Pulmonary artery (tissue), 1 donor: ENCODE data around the genes GABRG2 and FOXI1.

DNA sequence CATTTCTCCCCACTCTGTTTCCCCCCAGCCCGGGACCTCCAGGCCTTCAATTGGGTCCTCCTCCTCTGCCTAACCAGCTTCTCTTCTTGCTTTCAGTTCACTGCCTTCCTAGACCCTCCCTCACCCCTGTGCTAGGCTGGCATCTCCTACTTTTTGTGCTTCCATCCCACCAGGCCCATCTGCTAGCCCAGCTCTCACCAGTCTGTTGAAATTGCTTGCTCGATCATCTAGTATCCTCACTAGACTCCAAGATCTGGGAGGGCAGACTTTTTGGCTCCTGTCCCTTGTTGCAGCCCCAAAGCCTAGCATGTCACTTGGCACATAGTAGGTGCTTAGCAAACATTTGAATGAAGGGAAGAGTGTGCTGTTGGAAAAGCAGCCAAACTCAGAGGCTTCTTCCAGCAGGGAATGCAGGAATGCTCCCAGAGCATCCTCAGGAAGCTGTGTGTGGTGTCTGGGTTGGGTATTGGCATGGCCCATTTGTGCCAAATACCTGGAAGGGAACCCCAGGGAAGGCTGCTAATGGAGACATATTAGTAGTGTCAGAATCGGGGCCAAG is 193.6 kb downstream of the PTTG1 start:
- PRO-cap = no peak

DNA sequence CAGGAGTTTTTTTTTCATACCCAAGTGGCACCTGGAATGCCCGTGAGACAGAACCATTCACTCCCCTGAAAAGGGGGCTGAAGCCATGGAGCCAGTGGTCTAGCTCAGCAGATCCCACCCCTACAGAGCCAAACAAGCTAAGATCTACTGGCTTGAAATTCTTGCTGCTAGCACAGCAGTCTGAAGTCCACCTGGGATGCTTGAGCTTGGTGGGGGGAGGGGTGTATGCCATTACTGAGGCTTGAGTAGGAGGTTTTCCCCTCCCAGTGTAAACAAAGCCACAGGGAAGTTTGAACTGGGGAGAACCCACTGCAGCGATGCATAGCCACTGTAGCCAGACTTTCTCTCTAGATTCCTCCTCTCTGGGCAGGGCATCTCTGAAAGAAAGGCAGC is 41.1 kb upstream of the ATP10B start:
- PRO-cap = no peak

GRCh38 chr5:161751531-161752041 is 66.1 kb downstream of the GABRA6 start:
- PRO-cap = no peak

DNA sequence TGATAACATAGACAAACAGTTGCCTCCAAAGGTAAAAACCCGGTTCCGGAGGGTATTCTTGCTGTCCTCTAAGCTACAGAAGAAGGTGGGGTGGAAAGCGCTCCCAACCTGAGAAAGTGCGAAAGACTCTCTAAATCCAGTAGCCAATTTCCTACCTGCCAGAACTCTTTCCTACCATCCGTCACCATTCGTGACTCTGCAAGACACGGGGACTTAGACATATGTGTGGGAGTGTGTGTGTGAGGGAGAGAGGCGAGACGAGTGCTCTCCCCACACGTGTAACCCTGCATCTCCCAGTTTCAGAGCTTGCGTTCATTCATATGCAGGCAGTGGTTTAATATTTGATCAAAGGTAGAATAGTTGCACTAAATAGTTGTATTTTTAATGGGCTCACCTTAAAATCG is 482 bp upstream of the GABRA1 start:
- PRO-cap = no peak

- PRO-cap = no peak
These were observed at the start of gene GABRG2 for GRCh38 chr5:162067658-162068329. TSS of gene GABRG2 (plus strand) at chr5:162067773.

DNA sequence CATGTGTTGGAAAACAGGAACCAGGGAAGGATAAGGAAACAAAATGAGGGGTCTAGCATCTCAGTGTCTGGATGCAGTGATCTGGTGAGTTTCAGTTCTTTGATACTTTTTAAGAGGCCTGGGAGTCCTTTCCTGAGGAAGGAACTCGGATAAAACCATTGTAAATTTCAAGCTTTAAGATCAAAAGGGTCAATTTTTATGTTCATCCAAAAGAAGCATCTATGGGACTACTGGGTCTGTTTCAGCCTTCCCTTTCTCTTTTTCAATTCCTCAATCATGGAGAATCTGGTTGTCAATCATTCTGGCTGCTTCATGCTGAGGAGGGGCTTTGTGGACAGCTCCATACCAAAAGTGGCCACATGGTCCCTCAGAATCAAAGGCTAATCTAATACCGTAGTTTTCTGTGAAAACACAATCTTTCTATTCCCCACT is 562.5 kb upstream of the CCNG1 start:
- PRO-cap = no peak

GRCh38 chr5:167642963-167643639 is 648.3 kb upstream of the WWC1 start:
- PRO-cap = no peak

DNA sequence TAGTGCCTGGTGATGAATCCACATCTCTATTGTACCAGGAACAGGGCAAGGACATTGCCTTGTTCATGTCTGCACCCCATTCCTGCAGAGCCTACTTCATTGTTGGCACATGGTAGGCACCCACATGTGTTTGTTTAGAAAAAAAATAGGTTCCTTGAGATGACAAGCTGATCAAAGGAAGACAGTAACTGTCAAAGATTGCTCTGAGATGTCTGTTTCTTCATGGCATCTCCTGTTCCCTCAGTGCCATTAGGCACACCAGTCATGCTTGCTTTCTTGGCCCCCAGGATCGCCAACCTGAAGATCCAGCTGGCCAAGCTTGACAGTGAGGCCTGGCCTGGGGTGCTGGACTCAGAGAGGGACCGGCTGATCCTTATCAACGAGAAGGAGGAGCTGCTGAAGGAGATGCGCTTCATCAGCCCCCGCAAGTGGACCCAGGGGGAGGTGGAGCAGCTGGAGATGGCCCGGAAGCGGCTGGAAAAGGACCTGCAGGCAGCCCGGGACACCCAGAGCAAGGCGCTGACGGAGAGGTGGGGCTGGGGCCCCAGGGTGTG is 72.1 kb upstream of the RARS1 start:
- PRO-cap = no peak

GRCh38 chr5:168556418-168556872 is 22.7 kb downstream of the PANK3 start:
- PRO-cap = no peak

DNA sequence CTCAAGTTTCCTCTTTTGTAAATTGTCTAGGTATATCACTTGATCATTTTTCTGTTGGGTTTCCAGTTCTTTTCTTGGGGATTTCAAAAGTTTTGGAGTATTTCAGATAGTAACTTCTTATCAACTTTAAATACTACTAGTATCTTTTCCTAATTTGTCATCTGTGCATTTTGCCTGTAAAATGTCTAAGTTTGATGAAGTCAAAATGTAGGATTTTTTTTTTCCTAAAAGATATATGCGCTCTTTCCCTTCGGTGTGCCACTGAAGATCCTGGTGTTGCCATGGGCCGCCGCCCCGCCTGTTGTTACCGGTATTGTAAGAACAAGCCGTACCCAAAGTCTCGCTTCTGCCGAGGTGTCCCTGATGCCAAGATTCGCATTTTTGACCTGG is 36.9 kb upstream of the PANK3 start:
- PRO-cap = no peak

GRCh38 chr5:168883168-168883658 is 304.0 kb upstream of the PANK3 start:
- PRO-cap = no peak

DNA sequence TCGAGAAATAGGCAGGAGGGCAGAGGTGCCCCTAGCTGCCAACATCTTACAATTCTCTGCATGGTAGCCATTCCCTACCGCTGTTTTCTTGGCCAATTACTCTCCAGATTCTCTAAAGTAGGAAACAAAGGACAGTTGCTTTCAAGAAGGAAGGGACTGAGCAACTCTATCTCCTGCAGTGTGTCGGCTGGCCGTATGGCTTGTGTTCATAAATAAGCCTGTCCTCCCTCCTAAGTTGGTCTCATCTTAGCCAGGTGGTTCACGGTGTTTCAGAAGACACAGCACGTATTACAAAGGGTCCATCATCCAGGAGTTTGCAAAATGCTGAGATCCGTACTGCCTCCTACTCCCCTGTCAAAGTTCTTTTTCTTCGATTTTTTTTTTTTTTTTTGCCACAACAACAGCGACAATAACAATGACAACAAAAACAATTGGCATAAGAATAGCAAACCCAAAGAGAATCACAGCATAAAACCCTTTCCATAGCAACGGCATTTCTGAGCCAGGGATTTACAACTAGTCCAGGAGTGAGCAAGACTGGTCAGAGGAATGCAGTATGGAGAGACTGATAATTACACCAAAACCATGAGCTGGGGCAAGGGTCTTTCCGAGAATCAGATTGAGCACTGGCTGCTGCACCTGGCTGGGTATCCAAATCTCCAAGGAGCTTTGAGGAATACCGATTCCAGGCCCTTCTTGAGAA is 212.8 kb downstream of the SLIT3 start:
- PRO-cap = no peak

- PRO-cap = no peak
These were observed 205.6 kb downstream of the SLIT3 start for GRCh38 chr5:169095304-169095821.

DNA sequence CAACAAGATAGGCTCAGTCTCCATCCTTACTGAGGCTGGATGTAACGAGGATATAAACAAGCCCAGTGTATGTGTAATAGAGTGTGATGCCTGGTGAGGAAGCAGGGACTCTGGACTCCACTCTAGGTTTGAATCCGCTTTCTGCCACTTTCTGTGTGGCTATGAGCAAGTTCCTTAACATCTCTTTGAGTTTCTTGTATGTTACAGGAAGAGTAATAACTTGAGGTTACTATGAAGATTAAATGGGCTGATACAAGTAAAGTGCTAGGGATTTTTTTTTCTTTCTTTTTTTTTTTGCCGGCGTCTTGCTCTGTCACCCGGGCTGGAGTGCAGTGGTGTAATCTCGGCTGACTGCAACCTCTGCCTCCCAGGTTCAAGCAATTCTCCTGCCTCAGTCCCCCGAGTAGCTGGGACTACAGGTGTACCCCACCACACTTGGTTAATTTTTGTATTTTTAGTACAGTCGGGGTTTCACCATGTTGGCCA is 12.5 kb downstream of the DOCK2 start:
- PRO-cap = no peak

DNA sequence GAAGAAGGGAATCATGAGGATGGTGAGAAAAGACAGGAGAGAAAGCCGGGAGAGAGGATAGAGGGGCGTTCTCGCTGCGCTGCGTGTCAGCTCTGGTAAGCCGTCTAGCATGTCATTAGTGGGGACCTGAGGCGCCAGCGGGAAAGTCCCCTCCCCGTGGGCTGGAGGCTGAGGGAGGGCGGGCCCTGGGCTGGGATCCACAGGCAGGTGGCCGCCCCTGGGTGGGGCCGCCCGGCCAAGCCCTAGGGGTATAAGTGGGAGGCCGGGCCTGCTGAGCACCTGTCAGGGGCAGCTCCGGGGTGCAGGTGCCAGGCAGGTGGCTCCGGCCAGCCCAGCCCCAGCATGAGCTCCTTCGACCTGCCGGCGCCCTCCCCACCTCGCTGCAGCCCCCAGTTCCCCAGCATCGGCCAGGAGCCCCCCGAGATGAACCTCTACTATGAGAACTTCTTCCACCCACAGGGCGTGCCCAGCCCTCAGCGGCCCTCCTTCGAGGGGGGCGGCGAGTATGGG is at the start of gene FOXI1:
Gene FOXI1 (plus strand): TSS at position 282 of the 510 bp plus-strand sequence.
- PRO-cap = no peak

DNA sequence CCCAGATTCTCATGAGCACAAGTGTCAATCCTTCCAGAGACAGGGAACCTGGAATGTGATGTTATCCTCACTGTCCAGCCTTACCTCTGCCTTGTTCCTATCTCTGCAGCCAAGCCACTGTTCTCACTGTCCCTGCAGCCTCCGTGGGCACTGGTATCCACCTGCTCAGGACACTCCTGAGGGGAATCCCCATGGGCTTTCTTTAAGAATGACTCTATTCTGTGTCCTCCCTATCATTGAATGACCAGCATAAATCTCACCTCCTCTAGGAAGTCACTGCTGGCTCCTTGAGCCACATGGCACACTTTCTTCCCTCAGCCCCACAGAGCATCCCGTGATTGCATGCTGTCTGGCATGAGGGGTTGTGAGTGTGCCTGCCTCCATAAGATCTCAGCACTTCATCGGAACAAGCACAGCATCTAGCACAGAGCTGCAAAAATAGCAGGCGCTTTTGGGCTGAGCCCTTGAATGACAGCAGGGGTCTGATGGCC is 27.2 kb downstream of the C5orf58 start:
- PRO-cap = no peak

DNA sequence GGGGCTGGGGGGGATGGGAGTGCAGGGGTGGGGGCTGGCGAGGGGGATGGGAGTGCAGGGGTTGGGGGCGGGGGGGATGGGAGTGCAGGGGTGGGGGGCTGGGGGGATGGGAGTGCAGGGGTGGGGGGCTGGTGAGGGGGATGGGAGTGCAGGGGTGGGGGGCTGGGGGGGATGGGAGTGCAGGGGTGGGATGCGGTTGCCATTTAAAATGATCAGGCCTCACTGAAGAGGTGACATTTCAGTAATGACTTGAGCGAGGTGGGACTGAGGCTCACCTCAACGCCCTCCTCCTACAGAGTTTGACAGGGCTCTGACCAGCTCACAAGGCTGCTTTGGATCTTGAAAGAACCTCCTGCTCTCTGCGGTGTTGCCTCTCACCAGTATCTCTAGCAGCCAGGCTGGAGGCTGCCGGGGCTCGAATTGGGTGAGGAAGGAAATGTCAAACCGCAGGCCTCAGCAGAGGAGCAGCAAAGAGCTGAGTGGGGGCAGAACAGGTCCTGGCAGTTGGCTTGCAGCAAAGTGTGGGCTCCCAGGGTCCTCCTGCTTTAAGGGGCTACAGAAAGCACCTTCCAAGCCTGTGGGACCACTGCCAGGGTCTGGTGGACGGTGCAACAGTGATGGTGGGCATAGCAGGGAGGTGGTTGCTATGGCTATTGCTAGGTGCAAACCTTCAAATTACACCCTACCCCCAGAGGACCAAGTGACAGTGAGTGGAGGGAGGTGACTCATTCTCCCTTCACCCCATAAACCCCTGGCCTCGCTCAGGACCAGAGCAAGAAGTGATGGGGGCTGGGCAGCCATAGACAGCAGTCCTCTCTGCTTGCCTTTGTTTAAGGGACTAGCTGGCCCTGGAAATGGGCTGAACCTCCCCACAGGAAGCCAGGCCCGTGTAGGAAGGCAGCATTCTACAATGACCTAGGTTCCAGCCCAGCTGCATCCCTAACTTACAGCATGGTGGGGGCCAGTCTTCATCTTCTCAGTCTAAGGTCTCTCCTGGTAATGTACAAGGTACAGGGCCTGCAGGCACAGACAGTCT is 18.9 kb downstream of the LCP2 start:
- PRO-cap = no peak

- PRO-cap = no peak
These were observed 10.9 kb downstream of the LCP2 start for GRCh38 chr5:170286636-170287066.

DNA sequence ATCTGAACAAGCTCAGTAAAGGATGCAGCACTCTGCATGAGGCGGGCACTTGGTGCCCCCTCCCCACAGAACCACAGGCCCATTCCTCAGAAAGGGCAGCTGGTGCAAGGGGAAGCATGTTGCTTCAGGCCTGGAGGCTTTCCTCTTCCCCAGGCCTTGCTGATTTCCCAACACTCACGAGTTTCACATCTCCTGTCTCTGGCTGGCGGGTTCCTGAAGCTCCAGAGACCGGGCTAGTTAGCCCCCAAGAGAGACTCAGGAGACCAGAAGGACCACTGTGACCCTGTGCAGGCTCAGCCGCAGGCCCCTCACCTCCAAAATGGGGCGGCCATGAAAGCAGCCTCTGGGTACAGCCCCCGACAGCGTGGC is 3.1 kb upstream of the LCP2 start:
- PRO-cap = no peak

DNA sequence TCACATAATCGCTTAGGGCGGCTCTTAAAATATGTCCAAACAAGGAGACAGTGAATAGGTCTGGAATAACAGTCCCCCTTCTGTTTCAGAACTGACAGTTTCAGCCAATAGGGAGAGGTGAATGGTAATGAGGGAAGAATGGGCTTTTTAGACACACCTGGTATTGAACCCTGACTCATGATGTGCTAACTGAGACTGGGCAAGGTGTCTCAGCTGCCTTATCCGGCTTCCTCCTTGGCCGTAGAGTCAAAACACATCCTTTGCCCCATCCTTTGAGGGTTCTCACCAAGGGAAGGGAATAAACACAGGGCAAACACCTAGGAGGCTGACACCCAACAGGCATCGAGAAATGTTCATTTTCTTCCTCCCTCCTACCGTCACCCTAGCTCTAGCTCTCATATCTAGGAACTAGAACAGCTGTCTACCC is 33.4 kb upstream of the GABRP start:
- PRO-cap = no peak